Fibroblast of villous mesenchyme (primary cell): ENCODE measurements around a stretch of chr7.

DNA sequence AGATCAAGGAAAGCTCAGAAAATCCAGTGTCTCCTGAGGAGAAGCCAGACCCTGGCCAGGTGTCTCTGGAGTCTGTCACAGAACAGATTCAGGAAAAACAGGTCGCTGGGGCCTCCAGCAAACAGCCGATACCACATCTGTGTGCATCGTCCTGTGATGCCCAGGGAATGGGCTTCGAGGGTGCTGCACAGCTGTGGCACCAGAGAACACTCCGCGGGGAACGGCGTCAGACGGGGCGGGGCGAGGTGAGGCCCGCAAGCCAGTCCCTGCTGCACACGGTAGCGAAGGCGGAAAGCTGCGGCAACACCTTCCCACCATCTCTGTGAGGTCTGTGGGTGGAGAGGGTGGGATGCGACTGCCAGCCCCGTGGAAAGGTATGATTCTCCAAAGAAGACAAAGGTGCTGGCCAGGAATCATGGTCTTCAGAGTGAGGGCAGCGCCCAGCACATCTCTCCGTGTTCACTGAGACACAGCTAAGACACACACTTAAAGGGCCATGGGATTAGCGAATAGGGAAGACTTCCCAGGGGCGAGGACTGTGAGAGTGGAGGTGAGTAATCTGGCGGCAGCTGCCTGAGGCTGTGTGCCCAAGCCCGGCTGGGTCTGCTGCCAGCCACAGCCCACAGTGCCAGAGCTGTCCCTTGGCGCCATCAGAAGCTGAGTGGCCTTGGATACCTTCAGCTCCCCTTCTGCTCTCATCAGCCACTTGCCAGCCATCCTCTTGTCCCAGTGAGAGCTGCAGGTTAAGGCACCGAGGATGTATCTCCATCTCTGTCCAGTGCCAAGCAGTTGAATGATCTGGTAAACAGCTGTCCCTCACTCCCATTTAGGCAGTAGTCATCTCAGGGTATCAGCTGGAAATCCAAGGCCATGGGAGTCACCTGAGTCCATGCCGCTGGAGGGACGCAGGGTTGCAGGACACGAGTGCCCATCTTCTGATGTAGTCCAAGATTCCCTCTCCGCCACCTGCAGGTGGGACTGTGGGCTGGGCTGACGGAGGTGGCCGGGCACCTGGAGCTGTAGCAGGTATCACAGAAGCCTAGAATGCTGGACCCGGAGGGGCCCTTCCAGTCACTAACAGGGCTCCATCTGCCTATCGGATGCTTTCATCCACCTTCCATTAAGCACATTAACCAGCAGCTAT lies 17.5 kb downstream of the PRKAG2 start:
- CAGE, long polyA plus RNA, result no peak

GRCh38 chr7:151868887-151869608 lies 7.9 kb downstream of the PRKAG2 start:
- CAGE, long polyA plus RNA, result no peak

GRCh38 chr7:152161927-152162937 lies 136.8 kb downstream of the GALNT11 start:
- CAGE, long polyA plus RNA, result no peak

- CAGE, long polyA plus RNA, result no peak
Observed at GRCh38 chr7:152191392-152192089, 166.1 kb downstream of the GALNT11 start.

- CAGE, long polyA plus RNA, result no peak
Observed at GRCh38 chr7:152292748-152293473, 142.9 kb downstream of the KMT2C start.

GRCh38 chr7:152393911-152394849 lies 41.6 kb downstream of the KMT2C start:
- CAGE, long polyA plus RNA, result no peak

GRCh38 chr7:152504316-152505144 lies 68.7 kb upstream of the KMT2C start:
- CAGE, long polyA plus RNA, result no peak

- CAGE, long polyA plus RNA, result no peak
Observed at GRCh38 chr7:152538371-152538700, 102.5 kb upstream of the KMT2C start.

- CAGE, long polyA plus RNA, result no peak
Observed at GRCh38 chr7:152761918-152762348, 2.4 kb downstream of the ACTR3B start.

GRCh38 chr7:152924998-152925894 lies 165.7 kb downstream of the ACTR3B start:
- CAGE, long polyA plus RNA, result no peak

DNA sequence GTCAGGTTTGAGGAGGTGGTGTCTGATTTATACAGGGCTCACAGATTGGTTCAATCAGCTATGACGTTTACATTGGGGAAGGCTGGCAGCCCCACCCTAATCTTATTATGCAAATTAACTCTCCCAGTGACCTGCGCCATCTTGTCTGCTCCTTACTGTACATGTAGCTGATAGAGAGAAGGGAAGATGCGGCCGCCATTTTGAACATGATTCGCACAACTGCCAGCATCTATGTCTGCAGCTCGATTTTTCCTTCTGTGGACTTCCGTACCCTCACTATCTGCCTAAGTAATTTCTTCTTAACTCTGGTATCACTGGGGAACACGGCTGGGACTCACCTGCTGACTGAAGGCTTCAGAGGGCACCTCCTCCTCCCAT lies 618.9 kb upstream of the DPP6 start:
- CAGE, long polyA plus RNA, result no peak

DNA sequence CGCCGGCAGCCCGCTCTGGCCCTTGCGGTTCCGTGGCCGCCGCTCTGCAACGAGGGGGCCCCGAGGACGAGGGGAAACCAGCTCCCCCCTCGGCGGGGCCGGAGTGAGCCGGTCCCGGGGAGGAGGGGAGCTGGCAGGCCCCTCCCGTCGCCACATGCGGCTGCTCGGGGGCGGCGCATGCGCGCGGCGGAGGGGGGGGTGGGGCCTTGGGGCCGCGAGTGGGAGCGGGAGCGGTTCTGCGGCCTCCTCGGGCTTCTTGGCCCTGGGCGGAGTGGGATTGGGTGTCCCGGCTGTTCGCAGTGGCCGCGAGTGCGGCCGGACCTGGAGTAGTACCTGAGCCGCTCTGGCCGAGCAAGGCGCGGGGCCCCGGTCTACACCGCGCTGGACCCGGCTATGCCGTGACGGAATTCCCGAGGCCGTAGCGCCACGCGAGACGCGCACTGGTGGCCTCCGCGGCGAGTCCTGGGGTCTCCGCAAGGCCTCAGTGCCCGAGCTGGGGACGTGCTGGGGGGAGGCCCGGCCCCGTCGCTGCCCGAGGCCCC lies 401 bp upstream of the PAXIP1 start:
- CAGE, long polyA plus RNA, result no peak

DNA sequence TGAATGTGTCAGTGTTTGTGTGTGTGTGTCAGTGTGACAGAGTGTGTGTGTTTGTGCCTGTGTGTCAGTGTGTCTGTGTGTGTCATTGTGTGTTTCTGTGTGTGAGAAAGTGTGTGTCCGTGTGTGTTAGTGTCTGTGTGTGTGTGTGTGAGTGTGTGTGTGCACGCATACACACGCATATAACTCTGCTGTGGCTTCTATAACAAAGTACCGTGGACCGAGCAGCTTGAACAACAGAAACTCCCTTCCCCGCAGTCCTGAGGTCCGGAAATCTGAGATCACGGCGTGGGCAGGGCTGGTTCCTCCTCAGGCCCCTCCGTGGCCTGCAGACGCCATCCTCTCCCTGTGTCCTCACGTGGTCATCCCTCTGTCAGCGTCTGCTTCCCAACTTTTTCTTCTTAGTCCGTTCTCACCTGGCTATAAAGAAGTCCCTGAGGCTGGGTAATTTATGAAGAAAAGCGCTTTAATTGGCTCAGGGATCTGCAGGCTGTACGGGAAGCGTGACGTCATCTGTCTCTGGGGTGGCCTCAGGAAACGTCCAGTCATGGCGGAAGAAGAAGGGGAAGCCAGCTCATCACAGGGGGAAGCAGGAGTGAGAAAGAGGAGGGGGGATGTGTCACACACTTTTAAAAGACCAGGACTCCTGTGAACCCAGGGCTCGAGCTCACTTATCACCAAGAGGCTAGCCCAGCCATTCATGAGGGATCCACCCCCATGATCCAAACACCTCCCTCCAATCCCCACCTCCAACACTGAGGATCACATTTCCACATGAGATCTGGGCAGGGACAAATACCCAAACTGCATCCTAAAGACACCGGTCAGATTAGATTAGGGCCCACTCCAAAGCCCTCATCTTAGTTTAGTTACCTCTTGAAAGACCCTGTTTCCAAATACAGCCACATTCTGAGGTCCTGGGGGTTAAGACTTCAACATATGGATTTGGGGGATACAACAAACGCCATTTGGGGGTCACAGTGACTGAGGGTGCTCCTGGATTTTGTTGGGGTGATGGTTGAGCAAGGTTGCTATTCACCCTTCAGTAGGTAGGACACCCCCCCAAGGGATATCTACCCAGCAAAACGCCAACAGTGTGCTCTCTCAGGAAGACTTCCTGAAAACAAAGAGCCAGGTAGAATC lies 91.2 kb upstream of the INSIG1 start:
- CAGE, long polyA plus RNA, result no peak

- CAGE, long polyA plus RNA, result no peak
Observed at GRCh38 chr7:155221901-155222689, 75.6 kb upstream of the INSIG1 start.

GRCh38 chr7:155303040-155303961 lies 5.6 kb downstream of the INSIG1 start:
- CAGE, long polyA plus RNA, result no peak

GRCh38 chr7:155306533-155306797 lies 8.8 kb downstream of the INSIG1 start:
- CAGE, long polyA plus RNA, result no peak

GRCh38 chr7:155453842-155454775 lies 3.8 kb upstream of the EN2 start:
- CAGE, long polyA plus RNA, result no peak

DNA sequence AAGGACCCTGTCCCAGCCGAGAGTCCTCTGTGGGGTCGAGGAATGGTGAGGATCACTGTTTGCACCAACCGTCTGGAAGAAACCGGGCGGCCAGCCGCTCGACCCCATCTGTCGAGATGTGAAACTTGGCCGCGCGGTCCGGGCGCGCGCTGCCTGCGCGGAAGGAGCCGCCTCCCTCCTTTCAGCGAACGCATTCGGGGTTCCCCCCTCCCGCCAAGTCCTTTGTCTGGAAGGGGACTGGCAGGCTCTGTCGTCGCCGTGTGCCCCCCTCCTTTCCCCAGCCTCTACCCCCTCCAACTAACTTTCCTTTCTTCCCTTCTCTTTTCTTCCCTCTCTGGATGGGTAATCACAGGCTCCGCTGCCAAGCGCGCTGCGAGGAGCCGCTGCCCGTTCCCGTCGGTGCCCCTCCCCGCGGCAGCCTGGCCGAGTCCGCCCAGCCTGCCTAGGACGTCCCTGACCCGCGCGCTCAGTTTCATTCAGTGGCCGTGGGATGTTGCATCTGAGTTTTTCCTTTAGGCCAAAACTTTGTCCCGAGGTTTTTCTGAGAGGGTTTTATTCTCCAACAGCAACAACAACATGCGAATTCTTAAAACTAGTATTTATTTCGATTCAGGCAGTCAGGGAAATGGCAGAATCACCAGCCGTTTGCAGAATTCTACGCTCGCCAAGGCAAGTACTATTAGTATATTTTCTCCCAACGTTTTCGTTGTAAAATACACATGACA lies 10.5 kb downstream of the EN2 start:
- CAGE, long polyA plus RNA, result no peak

DNA sequence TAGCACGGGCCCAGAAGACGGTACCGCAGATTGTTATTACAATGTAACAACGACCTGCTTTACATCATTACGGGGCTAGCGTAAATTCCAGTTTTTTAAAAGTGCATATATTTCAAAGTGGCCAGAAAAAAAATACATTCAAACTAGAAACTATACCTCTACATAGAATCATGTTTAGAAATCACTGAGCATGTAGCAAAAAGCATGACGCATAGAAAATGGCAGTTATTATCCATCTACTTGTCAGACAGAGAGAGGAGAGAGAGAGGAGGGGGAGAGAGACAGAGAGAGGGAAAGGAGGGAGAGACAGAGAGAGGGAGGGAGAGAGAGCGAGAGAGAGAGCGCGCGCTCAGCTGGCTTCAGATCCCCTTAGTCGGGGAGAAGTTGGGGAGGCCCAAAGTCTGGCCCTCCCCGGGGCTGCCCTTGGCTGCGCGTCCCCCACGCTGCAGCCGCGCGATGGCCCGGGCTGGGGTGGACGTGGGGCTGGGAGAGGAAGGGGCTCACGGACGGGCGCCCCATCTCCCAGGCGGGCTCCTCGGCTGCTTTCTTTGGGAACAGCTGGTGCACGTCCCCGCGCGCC lies 37.1 kb downstream of the CNPY1 start:
- CAGE, long polyA plus RNA, result no peak

DNA sequence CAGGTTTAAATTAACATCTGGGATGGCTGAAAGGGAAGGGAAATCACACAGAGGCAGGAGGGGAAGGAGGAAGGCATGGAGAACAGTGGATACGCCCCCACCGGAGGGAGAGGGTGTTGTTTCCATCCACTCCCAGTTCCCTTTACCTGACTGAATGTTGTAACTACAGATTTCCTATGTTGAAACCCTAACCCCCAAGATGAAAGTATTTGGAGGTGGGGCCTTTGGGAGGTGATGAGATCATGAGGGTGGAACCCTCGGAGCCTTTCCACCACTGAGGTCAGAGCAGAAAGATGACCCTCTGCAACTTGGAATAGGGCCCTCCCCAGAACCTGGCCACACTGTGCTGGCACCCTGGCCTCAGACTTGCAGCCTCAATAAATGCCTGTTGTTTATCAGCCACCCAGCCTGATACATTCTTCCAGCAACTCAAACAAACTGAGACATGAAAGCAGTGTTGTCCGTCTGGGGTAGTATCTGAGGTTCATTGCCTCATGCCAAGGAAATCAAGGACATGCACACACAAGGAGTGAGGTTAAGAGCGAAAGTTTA lies 48.7 kb upstream of the CNPY1 start:
- CAGE, long polyA plus RNA, result no peak